Mammary microvascular endothelial cell (primary cell): ENCODE measurements around a stretch of chr20.

- RAMPAGE, long total RNA = no peak
Observed at GRCh38 chr20:40676258-40677291, 12.5 kb downstream of the MAFB start.

DNA sequence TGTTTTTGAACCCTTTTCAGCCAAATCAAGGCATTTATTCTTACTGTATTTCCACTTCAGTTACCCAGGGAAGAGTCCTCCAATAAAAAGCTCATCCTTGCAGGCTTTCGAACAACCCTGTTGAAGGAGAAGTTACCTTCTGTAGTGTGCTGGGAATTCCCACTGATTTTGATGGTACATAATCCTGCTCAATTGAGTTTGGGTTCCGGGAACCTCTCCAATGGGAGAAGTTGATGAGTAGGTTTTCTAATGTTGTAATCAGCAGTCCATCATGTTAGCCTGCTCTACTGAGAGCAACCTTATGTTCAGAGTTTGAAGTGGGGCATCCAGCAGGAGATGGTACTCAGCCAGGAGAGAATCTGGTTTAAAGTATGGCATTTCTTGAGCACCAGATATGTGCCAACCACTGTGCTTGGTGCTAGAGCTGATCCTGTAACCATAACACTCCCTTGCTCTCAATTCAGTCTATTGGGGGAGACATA lies 1.9 kb downstream of the TOP1 start:
- RAMPAGE, long total RNA = no peak

GRCh38 chr20:41058327-41058910 lies 29.8 kb downstream of the TOP1 start:
- RAMPAGE, long total RNA = no peak

GRCh38 chr20:41072805-41073503 lies 44.3 kb downstream of the TOP1 start:
- RAMPAGE, long total RNA = no peak

- RAMPAGE, long total RNA = no peak
Observed at GRCh38 chr20:41080945-41081435, 52.4 kb downstream of the TOP1 start.

DNA sequence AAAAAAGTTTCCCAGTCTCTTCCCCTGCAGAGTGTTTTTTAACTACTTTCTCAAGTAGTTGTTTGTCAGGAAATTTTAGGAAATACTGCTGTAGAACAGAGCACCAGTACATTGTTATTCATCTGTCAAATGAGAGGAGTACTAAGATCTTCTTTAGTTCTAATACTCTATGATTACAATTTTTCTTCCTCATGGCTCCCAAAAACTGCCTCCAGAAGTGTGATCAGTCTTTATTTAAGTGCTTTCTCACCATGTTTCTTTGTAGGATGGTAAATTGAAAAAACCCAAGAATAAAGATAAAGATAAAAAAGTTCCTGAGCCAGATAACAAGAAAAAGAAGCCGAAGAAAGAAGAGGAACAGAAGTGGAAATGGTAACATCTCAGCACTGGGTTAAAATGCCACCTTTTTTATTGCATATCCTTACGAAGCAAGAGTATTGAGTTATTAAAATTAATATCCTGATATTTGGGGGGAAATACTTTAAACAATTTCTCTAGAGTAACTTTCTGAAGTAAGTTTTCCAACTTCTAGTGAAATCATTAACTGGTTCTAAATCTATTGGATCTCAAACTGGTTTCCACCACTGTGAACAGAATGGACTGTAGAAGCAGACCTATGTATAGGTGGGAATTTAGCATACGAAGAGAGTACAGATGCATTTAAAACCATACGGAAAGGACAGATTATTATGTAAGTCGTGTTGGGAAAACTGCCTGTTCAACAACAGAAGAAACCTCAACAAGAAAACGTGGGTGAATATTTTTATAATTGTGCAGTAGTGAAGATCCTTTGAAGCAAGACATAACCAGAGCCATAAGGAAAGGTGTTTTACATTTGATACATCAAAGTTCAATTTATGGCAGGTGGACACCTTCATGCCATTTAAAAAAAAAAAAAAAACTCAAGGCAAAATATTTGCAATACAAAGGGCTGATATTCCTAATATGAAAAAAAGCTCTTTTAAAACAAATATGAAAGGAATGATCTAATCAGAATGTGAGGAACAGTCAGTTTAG lies 52.8 kb upstream of the PLCG1 start:
- RAMPAGE, long total RNA = no peak

DNA sequence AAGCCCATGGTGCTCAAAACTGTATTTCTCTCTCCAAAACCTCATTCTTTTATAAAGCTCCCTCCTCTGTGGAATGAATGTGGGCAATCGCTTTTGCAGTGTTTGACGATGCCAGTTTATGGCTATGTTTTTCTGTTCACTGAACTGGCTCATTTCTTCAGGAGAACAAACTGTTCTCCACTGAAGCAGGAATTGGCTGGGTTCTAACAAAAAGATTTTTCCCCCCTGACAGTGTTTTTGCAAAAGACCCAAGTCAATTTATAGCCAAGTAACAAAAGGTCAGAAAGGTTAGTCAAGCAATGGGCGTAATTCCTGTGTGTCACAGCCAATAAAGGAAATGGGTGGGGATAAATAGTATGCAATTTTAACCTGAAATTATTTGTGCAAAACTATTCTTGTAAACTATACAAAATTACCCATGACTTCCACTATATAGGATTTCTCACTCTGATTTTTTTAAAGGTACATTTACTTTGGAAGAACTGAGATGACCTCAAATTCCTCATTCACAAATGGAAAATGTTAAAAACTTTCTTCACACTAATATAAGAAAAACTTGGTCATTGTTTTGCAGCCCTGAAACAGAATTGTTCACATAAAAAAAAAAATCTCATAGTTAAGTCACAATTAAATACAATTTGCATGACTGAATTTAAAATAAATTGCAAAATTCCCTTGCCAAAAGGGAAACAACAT lies 68.7 kb downstream of the ZHX3 start:
- RAMPAGE, long total RNA = no peak

DNA sequence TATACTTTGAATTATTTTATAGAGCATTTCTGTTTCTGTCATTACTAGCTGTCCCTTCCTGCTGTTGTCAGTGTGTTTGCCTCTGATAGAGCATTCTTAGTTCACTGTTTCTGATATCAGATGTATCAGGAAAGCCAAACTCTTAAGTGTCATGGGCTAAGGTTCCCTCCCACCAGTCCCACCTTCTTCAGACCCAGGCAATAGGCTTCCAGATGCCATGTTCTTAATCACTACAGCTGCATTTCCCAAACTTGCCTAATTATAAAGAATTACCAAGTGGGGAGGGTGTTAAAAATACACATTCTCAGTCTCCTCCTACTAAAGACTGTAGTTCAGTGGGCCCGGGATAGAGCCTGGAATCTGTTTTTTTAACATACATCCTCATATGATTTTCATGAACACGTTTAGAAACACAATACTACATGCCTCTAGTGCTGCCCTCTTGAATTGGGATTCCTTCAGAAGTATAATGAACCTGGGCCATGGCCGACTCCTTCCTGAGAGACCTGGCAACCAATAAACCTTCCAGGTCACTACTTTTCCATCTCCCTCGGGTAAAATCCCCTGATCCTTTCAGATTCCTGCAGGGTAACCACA lies 8.3 kb downstream of the ZHX3 start:
- RAMPAGE, long total RNA = no peak

- RAMPAGE, long total RNA = no peak
Observed at GRCh38 chr20:41317814-41318597, 475 bp upstream of the ZHX3 start.

GRCh38 chr20:41329440-41329973 lies 11.1 kb upstream of the LPIN3 start:
- RAMPAGE, long total RNA = no peak

GRCh38 chr20:41532921-41533741 lies 85.0 kb downstream of the CHD6 start:
- RAMPAGE, long total RNA = no peak

GRCh38 chr20:41557255-41557978 lies 60.8 kb downstream of the CHD6 start:
- RAMPAGE, long total RNA = no peak

- RAMPAGE, long total RNA = no peak
Observed at GRCh38 chr20:41692463-41693098, 74.4 kb upstream of the CHD6 start.

DNA sequence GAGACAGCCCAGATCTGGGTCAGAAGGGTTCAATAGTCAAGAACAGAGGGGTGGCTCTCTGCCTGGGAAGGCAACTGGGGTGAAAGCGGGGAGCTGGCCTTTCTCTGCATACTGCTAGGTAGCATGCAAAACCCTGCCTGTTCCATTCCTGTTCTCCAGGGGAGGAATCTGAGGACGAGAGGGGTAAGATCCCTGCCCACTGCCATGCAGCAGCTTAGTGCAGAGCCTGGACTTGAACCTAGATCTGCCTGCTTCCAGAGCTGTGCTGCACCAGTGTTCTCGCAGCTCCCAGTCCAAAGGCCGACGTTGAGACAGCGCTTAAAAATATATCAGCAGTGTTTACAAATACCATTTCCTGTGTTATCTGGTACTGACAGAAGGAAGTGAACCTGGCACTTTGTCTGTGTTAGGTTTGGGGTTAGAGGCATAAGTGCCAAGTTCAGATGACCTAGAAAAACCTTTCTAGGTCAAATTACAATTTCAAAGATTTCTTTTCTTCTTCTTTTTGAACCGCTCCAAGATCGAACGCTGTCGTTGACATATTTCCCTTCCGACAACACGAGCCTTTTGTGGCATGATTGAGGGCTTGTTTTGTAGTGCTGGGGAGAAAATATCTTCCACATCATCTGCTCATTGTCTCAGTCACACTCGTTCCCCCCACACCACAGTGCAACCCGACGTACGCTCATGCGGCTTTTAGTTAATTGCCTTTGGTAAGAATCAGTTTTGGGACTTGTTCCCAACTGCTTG lies 44.6 kb downstream of the TOX2 start:
- RAMPAGE, long total RNA = no peak

- RAMPAGE, long total RNA = no peak
Observed at GRCh38 chr20:44070091-44070689, 116.8 kb downstream of the JPH2 start.

DNA sequence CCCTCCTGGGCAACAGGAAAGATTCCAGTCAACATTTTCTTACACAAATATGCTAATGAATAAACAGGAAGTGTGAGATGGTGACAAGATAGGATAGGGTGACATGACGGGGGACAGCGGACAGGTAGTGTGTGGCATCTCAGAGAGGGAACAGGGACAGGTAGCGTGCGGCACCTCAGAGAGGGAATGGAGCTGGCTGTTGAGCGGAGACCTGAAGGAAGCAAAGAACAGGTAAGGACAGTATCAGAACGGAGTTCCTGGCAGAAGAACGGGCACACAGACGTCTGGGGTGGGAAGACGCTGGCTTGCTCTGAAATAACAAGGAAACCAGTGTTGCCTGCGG lies 111.8 kb downstream of the JPH2 start:
- RAMPAGE, long total RNA = no peak

DNA sequence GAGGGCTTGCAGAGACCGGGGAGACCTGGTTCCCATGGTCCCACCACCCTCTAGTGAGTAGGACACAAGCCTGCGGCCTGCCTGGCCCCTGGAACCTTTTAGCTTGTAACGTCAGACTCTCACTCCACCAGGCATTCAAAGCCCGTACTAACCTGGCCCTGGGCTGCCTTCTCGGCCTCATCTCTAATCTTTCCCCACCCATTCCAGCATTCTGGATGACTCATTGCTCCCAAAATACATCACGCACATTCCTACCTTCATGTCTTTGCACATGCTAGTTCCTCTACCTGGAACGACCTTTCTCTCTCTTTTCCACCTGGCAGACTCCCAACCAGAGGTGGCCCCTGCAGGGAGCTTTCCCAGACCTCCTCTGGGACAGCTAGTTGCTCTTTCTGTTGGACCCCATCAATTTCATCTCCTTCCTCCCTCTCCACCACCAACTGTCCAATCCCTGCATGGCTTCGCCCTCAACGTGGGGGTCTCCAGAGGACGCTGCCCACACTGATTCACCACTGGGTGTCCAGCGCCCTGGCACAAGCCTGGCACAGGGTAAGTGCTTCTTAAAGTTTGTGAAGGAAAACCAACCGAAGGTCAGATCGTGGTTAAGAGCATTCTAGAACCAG lies 35.3 kb downstream of the JPH2 start:
- RAMPAGE, long total RNA = no peak

DNA sequence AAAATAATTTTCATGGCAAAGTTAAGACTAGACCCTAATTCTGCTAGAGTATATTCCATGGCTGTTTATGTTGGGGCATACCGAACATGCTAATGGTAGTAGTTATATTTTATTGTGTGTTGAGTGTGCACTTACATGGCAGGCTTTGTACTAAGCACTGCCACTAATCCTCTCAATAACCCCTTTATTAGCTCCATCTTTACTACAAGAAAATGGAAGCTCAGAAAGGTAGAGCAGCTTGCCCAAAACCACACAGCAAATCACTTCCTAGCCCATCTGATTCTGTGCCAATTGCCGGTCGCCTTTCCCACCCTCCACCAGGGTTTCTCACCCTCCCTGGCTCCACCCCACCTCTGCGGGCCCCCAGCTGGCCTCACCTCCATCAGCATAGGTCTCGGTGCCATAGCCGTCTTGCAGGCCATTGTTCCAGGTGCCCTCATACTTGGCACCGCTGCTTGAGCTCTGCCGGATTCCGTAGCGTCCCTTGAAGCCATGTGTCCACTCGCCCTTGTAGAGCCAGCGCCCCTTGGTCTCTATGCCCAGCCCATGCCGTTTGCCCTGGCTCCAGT lies 954 bp downstream of the JPH2 start:
- RAMPAGE, long total RNA = no peak

GRCh38 chr20:44309406-44310047 lies 1.5 kb downstream of the FITM2 start:
- RAMPAGE, long total RNA = no peak

DNA sequence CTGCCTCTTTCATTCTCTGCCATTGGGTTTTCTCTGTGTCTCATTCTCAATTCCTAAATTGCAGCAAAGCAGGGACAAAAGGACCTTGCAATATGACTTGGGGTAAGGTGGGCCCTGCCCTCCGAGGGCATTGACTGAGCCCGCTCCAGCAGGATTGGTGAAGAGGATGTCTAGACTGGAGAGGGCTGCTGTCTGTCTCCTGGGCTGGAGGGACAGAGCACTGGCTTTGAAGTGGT lies 278 bp upstream of the R3HDML start:
- RAMPAGE, long total RNA = no peak